ENCODE results near the genes IGLON5, SIGLEC5, SIGLEC14 and ZNF616.

DNA sequence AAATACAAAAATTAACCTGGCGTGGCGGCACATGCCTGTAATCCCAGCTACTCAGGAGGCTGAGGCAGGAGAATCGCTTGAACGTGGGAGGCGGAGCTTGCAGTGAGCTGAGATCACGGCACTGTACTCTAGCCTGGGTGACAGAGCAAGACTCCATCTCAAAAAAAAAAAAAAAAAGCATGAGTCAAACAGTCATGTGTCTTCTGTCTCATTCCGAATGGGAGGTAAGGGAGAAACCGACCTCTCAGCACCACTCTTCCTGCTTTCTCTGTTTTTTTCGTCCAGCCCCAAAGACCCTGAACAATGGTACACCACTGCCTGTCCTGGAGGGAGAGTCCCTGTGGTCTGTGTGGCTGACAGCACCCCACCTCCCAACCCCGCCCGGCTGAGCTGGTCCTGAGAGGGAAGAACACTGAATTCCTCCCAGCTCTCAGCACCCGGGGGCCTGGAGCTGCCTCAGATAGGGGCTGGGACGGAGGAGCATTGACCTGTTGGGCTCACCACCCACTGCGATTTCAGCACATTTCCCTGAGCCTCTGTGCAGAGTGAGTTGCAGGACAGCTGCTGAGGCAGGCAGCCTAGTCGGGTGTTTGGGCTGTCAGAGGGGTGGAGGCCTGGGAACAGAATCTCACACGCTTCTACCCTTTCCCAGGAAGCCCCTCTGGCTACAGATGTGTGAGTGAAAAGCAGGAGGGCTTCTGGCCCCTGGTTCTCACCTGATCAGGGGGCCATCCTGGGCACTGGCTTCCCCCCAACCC is 2.1 kb upstream of the SIGLEC9 start:
- PRO-cap: unidirectional peak, plus-strand start at position 216 of the sequence

DNA sequence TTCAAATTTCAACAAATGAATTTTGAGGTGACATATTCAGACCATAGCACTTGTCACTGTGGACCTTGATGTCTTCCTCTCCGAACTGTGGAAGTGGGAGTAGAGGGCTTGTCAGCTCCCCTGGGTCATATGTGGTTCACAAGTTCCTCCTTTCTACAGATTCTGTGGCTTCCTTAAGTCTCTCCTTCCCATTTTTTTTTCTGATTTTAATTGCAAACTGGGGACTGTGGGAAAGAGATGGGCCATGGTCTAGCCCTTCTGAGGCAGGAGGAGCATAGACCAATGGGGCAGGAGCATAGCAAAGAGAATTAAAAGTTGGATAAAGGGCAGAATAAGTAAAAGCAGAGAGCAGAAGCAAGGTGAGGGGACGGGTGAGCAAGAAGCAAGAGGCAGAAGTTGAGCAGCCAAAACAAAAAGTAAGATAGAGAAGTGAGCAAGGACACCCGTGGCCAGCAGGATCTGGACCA is 2.7 kb upstream of the SIGLEC7 start:
- PRO-cap: unidirectional peak, minus-strand start at position 87 of the sequence

GRCh38 chr19:51311207-51312219 is at the start of gene IGLON5:
IGLON5 (plus strand) TSS chr19:51311644.
- PRO-cap: no peak

GRCh38 chr19:51364023-51364779 is 2.0 kb downstream of the ETFB start:
- PRO-cap: no peak

DNA sequence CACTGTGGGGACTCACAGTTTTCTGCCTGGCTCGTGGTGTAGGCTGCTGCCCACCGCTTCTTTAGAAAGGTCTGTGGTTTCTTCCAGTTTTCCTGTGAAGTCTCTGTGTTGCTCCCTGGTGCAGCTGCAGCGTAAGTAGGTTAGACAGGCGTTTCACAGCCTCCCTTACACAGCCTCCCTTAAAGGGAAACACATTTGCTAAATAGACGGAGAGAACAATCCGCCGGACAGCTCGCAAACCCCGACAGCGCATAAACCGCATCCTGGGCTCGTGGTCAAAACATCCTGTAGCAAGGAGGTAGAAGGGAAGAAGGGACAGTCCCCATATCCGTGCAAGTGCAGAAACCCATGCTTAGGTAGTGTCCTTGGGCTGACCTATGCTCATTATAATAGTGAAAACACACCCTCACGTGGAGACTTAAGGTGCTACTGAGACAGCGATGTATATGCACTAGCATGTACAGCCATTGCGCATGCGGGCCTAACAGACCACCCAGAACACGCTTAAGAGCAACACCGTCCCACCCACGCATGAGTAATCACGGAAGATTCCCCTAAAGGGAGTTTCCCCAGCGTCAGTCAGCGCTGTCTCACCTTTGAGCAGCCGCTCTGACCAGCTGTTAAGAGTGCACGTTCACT is 16.7 kb downstream of the SIGLEC8 start:
- PRO-cap: no peak

GRCh38 chr19:51507022-51507504 is 5.5 kb upstream of the SIGLEC12 start:
- PRO-cap: no peak

DNA sequence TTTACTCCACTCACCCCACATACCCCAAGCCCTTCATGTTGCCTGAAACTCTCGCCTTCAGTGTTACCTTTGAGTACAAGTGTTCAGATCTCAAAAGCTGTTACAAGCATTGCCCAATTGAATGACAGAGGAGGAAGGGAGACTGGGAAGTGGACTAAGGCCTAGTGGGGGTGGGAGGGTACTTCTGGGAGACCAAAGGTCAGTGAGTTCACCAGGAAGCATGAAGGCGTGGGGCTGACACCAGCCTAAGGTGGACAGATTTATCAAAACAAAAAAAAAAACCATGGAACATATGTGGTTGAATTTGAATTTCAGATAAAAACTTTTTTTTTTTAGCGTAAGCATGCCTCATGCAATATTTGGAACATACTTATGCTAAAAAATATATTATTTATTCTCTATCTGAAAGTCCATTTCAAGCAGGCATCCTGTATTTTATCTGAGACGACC is 6.2 kb upstream of the SIGLEC12 start:
- PRO-cap: no peak

- PRO-cap: no peak
These were observed 16.3 kb downstream of the ZNF175 start for GRCh38 chr19:51587136-51588046.

- PRO-cap: no peak
These were observed at the start of gene SIGLEC5 for GRCh38 chr19:51630385-51630816. SIGLEC5 (minus strand) TSS chr19:51630401.

- PRO-cap: no peak
These were observed at the start of gene SIGLEC14 for GRCh38 chr19:51646662-51646997. SIGLEC14 (minus strand) TSS chr19:51646825.

GRCh38 chr19:51692115-51693137 is 704 bp upstream of the SPACA6 start:
- PRO-cap: no peak

GRCh38 chr19:51702251-51702880 is 9.2 kb downstream of the SPACA6 start:
- PRO-cap: bidirectional peak, plus-strand start at chr19:51702567, minus-strand start at chr19:51702436

- PRO-cap: no peak
These were observed 2.4 kb upstream of the FPR1 start for GRCh38 chr19:51753849-51754625.

DNA sequence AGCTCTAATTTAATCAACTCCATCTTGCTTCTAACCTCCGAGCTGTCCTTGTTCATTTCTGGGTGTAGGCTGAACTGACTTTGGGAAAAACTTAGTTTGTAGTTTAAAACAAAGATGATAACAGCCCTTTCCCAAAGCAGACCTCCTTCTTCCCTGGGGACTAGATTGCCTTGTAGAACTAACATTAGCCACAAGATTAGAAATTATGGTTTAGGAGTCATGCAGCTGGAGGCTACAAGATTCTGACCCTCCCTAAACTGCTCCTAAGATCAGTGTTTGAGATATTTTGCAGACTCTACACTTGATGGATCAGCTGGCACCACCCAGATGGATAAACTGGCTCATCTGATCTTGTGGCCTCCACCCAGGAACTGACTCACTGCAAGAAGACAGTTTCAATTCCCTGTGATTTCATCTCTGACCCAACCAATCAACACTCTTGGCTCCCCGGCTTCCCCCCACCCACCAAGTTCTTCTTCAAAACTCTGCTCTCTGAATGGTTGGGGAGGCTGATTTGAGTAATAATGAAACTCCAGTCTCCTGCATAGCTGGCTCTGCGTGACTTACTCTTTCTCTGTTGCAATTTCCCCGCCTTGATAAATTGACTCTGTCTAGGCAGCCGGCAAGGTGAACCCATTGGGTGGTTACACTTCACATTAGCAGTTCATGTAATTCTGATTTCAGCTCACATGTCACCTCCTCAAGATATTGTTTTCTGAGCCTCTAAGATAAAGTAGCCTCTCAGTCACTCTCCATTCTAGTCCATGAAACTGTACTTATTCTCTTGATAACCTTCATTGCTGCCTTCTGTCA is 10.0 kb upstream of the FPR3 start:
- PRO-cap: no peak

DNA sequence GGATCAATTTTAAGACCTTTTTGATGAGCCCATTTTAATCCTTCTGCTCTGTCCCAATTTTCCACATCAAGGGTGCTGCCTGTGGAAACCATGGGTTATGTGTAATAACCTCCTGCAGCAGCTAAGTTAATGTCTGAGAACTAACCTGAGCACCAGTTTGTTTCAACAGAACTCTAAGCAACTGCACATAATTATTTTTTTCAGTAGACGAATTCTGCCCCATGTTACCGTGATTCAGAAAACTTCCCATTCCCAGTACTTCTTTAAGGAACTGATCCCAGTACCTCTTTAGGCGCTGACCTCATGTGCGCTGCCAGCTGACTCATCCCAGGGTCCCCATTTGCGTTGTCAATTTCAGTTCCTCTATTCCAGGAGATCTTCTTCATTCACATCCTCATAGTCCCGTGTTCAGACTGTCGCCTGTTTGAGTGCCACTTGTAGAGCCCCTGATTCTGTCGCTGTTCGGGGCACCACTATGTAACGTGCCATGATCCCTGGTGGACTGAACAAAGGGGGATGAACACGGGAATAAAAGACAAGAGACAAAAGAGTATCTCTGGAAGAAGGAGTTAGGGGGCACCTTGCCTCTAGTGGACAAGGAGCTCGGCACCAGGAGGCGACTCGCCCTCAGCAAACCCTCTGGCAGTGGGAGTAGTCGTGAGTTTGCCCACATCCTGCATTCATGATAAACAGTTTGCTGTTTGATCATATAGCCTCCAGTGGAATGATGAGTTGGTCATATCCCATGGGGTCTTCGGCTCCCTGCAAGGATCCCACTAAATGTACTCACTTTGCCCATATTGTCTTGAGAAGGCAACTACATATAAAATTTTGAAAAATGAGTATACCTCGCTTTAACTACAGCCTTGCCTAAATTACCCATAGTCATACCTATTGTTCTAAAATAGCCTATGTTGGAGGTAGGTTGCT is 16.5 kb downstream of the FPR3 start:
- PRO-cap: no peak

DNA sequence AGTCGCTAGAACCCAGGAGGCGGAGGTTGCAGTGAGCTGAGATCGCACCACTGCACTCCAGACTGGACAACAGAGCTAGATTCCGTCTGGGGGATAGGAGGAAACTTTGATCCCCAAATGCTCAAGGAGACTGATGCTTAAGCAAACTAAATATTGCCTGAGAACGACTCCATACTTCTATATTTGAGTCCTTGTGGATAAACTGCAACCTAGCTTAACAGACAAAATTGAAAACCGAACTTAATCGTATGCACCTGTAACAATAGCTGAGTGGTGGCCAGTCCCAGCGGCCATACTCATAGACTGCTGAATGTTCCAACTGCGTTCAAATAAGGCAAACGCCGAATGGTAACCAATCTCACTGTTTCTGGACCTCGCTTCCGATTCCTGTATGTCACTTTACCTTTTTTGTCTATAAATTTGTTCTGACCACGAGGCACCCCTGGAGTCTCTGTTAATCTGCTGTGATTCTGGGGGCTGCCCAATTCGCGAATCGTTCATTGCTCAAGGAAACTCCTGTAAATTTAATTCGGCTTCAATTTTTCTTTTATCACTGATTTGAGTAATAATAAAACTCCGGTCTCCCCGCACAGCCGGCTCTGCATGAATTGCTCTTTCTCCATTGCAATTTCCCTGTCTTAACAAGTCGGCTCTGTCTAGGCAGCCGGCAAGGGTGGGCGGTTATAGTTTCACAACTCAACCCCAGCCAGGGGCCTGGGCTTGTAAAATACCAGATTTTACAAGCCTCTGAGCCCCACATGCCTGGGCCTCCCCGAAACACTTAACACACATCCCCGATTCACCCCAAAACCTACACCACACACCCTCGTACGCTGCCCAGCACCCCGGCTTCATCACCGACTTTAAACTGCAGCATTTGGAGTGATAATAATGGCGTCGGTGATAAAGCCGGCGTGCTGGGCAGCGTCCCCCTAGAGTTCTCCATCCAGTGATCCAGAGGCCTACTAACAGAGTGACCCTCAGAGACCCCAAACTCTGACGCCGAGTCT is 782 bp downstream of the ZNF649 start:
- PRO-cap: no peak

DNA sequence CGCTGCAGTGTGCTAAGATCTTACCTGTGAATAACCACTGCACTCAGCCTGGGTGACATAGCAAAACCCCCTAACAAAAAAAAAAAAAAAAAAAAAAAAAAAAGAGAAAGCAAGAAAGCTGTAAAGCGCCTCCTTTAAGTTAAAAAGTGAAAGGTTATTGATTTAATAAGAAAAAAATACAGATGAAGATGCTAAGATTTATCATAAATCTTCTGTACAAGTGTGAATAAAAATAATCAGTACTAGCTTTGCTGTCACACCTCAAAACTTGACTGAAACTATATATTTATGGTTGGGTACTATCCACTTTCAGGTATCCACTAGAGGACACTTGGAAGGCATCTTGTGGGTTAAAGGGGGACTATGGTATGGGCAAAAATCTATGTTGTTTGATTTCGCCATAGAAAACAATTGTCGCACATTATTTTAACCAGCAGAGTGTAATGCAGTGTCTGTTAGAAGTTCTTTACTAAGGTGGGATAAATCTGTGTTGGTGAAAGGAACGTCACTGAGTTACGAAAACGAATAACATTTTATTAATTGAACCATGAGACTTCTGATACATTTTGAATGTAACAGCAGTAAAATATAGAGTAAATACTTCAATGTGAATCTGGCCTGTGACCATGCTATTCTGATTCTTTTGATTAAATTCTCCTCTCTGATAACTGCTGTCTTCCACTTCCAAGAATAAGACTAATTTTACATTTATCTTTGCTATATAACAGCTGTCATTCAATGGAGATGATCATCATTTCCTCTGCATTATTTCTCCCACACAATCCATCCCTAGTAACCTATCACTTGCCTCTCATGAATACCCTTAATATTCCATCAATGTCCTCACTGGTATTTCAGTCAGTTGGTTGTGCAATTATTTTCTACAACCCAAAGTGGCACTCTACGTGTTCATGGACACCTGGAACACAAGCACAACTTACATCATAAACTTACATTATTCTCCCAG is 16.3 kb upstream of the ZNF841 start:
- PRO-cap: no peak

DNA sequence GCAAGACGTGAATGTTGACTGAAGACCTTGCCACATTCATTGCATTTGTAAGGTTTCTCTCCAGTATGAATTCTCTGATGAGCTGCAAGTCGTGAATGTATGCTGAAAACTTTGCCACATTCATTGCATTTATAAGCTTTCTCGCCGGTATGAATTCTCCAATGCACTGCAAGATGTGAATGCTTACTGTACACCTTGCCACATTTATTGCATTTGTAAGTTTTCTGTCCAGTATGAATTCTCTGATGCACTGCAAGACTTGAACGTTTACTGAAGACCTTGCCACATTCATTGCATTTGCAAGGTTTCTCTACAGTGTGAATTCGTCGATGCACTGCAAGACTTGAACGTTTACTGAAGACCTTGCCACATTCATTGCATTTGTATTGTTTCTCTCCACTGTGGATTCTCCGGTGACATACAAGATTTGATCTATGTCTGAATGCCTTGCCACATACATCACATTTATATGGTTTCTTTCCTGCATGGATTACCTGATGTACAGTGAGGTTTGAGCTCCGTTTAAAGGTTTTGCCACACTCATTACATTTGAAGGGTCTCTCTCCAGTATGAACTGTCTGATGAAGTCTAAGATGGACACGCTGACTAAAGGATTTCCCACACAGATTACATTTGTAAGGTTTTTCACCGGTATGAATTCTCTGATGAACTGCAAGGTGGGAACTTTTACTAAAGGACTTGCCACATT is 20.2 kb upstream of the ZNF841 start:
- PRO-cap: no peak

- PRO-cap: bidirectional peak, plus-strand start at chr19:52140170, minus-strand start at chr19:52139926
These were observed at the start of gene ZNF616 for GRCh38 chr19:52139678-52140272. ZNF616 (minus strand) TSS chr19:52139938.

- PRO-cap: no peak
These were observed 11.0 kb downstream of the PPP2R1A start for GRCh38 chr19:52200530-52201565.